Pulmonary lymph node (tissue), 1 donor: ENCODE results near the genes EID3, C12orf75 and CKAP4.

DNA sequence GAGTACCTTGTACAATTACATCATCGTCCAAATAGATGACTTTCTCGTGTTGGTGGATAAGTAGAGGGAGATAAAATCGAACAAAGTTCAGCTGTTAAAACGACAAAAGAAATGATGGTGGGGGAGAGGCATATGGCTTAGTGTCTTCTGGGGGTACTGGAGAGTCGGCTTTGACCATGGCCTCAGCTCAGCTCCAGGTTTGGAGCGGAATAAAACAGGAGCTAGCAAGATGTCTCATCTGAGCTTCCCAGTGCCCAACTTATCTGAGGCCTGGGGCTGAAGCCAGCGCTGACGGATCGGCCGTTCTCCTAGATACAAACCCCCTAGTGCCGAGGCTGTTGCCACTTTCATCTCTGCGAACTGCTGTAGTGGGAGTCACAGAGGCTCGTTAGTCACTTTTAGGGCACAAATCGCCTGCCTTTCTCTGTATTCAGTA, 31.8 kb downstream of the TDG start:
- PRO-cap: no peak

DNA sequence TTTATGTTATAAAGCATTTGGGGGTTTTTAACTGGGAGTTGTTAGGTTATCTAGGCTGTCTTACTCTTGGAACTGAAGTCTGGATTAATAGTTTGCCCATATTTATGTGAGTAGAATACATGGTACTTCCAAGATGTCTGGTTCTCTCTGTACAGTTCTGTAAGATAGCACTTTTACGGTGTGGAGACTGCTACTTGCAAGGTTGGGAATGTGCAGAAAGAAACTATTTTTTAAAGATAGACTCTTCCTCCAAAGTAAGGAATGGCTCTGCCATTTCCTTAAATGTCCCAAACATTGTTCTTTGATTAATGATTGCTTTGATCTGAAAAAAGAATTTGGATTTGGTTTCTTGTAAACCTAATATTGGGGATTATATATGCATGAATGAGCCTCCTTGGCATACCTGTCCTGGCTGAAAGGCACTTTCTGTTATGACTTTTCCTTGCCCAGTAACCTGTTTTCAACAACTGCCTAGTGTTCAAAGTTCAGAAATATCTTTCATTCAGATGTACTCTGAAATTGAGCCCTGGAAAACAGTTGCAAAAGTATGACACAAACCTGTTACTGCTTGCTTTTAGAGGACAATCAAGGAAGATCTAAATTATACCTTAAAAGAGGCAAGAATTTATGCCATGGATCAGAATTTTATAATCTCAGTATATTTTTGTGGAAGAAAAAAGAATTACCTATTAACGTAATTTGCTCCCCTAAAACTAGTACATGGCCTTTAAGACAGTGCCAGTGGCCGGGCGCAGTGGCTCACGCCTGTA, 23.3 kb downstream of the NFYB start:
- PRO-cap: no peak

GRCh38 chr12:104294202-104294526, 9.4 kb upstream of the EID3 start:
- PRO-cap: no peak

DNA sequence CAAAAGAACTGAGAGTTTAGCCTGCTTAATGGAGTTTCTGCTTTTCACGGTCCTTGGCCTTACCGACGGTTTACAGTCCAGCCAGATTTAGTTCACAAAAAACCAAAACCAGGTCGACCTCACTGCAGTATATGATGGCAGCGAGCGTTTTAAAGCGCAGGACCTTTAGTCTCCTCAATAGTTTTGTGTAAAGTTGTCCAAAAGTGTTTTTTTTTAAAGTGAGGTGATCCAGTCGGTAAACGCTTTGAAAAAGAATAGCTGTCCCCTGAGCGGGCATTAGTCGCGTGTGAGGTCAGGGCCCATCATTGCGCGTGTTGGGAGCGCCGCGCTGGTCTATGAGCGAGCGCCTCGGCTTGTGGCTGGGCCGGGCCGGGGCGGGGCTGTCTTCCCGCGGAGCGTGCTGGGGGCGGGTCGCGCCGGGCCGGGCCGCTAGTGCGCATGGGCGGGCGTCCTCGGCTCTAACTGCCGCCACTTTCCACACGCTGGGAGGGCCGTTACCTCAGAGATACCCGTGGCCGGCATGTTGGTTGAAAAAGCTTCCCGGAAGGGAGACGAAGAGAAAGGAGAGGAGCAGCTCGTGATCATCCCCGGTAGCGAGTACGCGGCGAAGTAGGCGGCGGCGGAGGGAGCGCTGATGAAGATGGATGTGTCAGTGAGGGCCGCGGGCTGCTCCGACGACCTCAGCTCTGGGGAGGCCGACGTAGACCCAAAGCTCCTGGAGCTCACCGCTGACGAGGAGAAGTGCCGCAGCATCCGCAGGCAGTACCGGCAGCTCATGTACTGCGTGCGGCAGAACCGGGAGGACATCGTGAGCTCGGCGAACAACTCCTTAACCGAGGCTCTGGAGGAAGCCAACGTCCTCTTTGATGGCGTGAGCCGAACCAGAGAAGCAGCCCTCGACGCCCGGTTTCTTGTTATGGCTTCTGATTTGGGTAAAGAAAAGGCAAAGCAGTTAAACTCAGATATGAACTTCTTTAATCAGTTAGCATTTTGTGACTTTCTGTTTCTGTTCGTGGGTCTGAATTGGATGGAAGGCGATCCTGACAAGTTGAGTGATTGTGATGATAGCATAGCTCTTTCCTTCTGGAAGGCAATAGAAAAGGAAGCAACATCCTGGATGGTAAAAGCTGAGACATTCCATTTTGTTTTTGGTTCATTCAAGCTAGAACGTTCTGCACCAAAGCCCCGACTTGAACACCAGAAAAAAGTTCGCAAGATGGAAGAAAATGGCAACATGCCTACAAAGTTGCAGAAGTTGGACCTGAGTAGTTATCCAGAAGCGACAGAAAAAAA, at the start of gene EID3:
Gene EID3, plus strand, starts transcription at position 439 of the 1,293 bp plus-strand sequence.
- PRO-cap: bidirectional peak, plus-strand start at position 439 of the sequence, minus-strand start at position 355 of the sequence

GRCh38 chr12:104342503-104343081, 39.1 kb downstream of the EID3 start:
- PRO-cap: no peak

GRCh38 chr12:104473072-104474258, 16.7 kb downstream of the CHST11 start:
- PRO-cap: no peak

- PRO-cap: unidirectional peak, plus-strand start at chr12:104643480
These were observed 186.5 kb downstream of the CHST11 start for GRCh38 chr12:104643204-104643599.

GRCh38 chr12:104673401-104674038, 216.8 kb downstream of the CHST11 start:
- PRO-cap: no peak

DNA sequence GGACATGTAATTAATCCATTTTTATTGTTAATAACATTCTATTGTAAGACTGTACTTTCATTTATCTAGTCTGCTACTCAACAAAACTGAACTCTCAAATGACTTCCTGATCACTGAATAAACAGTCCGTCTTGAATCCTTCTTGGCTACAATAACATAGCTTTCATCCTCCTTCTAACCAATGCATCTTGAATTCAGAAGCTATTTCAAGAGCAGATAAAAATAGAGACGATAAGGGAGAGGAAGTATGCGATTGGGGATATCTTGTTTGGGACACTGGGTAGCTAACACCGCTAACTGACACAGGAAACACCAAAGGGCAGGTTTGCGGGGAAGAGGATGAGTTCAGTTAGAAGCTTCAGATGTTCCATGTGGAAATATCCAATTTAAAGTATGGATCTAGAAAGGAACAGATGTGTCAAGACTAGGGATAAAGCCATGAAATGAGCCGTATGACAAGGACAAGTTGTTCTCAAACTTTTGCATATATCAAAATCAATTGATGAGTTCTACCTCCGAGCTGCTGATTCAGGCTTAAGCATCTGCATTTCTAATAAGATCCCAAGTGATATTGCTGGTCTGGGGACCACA, 102.4 kb downstream of the SLC41A2 start:
- PRO-cap: no peak

GRCh38 chr12:104896648-104897008, 61.5 kb downstream of the SLC41A2 start:
- PRO-cap: no peak

- PRO-cap: no peak
These were observed 28.5 kb downstream of the NOPCHAP1 start for GRCh38 chr12:105014501-105015139.

- PRO-cap: no peak
These were observed 454 bp upstream of the WASHC4 start for GRCh38 chr12:105107075-105107478.

DNA sequence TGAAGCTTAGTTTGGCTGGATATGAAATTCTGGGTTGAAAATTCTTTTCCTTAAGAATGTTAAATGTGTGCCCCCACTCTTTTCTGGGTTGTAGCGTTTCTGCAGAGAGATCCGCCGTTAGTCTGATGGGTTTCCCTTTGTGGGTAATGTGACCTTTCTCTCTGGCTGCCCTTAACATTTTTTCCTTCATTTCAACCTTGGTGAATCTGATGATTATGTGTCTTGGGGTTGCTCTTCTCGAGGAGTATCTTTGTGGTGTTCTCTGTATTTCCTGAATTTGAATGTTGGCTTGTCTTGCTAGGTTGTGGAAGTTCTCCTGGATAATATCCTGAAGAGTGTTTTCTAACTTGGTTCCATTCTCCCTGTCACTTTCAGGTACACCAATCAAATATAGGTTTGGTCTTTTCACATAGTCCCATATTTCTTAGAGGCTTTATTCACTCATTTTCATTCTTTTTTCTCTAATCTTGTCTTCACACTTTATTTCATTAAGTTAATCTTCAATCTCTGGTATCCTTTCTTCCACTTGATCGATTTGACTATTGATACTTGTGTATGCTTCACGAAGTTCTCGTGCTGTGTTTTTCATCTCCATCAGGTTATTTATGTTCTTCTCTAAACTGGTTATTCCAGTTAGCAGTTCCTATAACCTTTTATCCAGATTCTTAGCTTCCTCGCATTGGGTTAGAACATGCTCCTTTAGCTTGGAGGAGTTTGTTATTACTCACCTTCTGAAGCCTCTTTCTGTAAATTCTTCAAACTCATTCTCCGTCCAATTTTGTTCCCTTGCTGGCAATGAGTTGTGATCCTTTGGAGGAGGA, 52.3 kb downstream of the APPL2 start:
- PRO-cap: no peak

GRCh38 chr12:105330040-105331308, at the start of gene C12orf75:
Gene C12orf75 (plus strand): TSS chr12:105330691.
- PRO-cap: unidirectional peak, plus-strand start at chr12:105330682; bidirectional peak, plus-strand start at chr12:105331159, minus-strand start at chr12:105330890

GRCh38 chr12:105468277-105468935, 137.9 kb downstream of the C12orf75 start:
- PRO-cap: no peak

DNA sequence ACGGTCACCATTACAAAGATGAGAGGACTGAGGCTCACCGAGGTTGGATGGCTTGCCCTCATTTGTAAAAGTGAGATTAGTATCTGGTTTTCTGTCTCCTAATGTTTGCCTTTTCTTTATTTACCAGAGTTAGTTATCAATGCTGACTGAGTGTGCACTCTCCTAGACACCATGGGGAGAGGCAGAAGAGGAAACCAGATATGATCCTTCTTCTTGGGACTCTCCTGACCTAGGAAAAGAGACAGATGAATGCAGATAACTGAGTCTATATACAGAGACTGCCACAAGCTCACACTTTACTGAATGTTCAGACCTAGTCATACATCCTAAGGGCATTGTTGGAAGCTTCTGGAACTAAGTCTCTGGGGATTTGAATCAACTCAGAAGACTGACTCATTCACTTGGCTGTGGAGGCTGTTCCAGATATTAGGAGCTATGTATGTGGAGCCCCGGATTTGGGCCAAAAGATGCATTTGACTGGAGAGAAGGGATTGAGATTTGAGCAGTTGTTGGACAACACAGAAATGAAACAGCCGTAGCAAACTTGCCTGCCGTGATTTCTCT, 397.0 kb downstream of the NUAK1 start:
- PRO-cap: bidirectional peak, plus-strand start at position 490 of the sequence, minus-strand start at position 301 of the sequence

DNA sequence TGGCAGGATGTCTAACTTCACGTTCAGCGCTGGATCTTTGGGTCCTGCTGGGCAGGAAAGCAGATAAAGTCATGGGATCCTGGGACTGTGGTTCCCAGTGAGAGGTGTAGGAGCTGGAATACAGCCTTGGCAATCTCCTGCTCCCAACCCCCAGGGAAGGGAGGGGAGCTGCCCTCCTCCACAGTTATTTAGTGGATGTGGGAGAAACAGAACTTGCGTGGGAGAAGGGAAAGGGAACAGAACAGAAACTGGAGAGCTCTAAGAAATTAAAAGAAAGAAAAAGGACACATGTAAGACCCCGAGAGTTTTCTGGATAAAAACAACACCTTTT, 36.9 kb downstream of the NUAK1 start:
- PRO-cap: no peak

GRCh38 chr12:106238237-106239266, 9.3 kb downstream of the CKAP4 start:
- PRO-cap: no peak

DNA sequence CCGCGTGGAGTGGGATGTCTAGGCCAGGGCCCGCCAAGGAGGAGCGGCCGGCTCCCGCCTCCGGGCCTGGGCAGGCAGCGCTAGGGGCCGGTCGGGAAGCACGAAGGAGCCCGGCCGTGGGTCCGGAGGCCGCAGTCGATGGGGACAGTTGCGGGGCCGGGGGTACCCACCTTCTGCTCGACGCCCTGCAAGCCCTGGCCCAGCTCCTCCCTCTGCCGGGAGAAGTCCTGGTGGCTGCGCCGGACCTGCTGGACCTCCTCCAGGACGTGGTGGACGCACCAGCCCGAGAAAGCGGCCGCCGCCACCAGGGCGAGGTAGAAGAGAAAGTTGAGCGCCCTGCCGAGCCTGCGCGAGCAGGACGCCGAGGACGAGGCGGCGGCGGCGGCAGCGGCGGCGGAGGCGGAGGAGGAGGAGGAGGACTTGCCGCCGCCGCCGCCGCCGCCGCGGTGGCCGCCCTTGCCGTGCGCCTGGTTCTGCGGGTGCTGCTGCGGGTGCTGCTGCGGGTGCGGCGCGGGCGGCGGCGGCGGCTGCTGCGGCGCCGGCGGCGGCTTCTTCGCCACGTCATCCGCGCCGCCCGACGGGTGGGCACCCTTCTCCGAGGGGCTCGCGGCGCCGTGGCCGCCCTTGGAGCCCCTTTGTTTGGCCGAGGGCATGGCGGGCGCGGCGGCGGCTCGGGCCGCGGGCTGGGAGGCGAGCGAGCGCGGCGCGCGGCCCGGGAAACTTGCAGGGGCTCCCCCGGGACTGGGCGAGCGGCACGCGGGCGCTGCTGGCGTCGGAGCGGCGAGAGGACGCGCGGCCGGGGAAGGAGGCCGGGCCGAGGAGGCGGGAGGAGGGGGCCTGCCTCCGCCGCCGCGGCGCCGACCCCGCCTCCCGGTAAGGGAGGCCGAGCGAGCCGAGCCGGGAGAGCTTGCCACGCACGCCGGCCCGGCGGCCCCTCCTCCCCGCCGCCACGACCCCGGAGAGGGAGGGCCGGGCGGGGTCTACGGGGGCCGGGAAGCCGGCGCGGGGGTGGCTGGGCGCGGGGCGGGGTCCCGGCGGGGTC, at the start of gene CKAP4:
Gene CKAP4, minus strand, starts transcription at position 822 of the 1,042 bp plus-strand sequence.
- PRO-cap: bidirectional peak, plus-strand start at position 886 of the sequence, minus-strand start at position 779 of the sequence

- PRO-cap: no peak
These were observed 3.8 kb upstream of the CKAP4 start for GRCh38 chr12:106251575-106252021.